Epithelial cell of proximal tubule (primary cell): ENCODE data around the gene UNC119B.

DNA sequence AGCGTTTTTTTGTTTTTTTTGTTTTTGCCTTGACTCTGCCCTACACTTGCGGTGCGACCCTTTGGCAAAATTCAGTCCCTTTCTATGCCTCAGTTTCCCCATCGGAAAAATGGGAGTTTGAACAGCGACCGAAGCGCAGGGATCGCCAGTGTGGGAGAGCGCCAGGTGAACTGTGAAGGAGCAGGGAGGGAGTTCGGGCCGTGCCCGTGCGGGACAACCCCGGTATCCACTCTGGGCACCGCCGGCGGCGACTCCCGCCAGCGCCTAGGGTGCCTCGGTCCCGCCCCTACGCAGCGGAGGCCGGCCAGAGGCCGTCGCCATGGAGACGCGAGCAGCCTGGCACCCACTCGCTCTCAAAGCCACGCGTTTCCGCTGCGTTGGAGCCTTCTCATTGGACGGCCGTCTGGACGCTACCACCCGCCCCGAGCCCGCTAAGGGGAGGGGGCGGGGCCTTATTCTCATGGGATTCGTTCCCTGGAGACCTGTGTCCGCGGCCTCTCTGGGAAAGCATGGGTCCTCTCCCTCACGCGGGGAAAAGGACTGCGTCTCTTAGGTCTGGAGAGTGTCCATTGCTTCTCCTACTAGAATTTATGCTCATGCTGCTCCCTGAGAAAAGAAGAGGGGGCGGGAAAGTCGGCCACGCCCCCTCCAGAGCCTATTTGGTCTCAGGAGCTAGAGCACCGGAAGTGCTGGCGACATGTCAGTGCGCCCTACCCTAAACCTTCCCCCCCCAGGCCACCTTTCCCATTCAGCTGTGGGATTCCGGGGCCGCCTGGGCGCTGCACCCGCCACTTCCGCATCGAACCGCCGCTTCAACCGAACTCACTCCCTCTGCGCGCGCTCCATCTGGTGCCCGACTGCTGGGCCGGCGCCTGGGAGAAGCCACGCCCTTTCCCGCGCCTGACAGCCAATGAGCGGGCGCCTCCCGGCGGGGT lies 567 bp upstream of the MLEC start:
- RAMPAGE, long total RNA = no peak
- RRBS = 1% methylated on average over 30 of the region's 75 CpGs

DNA sequence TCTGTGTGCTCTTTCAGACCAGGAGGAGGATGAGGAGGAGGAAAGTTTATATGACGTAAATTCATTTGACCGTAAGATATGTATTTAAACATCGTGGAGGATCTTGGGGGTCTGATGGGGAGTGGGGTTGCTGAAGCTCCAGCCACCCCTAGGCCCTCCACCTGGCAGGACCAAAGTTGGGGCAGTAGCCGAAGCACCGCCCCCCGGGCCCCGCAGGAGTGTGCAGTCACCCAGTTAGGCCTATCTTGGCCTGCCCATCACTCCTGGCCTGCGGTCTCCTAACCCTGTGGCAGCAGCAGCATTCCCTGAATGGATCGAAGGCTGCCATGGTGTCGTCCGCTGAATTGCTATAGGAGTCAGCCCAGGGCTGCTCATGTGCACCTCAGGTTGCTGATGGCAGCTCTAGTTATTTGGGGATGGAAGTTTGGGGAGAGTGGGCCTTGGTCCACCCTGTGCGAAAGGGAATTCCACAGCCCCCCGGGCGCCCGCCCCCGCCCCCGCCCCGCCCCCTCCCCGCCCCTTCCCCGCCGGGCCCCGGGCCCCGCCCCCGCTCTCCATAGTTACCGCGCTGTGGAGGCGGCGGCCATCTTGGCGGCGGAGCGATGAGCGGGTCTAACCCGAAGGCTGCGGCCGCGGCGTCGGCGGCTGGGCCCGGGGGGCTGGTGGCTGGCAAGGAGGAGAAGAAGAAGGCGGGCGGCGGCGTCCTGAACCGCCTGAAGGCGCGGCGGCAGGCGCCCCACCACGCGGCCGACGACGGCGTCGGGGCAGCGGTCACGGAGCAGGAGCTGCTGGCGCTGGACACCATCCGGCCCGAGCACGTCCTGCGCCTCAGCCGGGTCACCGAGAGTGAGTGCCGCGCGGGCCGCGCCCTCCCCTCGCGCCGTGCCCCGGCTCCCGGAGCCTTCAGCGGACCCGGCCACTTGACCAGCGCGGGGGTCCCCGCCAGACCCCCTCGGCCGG lies at the start of gene UNC119B:
Gene UNC119B, plus strand, starts transcription at position 586 of the 960 bp plus-strand sequence.
- RAMPAGE, long total RNA = no peak
- RRBS = 2% methylated on average over 20 of the region's 82 CpGs

DNA sequence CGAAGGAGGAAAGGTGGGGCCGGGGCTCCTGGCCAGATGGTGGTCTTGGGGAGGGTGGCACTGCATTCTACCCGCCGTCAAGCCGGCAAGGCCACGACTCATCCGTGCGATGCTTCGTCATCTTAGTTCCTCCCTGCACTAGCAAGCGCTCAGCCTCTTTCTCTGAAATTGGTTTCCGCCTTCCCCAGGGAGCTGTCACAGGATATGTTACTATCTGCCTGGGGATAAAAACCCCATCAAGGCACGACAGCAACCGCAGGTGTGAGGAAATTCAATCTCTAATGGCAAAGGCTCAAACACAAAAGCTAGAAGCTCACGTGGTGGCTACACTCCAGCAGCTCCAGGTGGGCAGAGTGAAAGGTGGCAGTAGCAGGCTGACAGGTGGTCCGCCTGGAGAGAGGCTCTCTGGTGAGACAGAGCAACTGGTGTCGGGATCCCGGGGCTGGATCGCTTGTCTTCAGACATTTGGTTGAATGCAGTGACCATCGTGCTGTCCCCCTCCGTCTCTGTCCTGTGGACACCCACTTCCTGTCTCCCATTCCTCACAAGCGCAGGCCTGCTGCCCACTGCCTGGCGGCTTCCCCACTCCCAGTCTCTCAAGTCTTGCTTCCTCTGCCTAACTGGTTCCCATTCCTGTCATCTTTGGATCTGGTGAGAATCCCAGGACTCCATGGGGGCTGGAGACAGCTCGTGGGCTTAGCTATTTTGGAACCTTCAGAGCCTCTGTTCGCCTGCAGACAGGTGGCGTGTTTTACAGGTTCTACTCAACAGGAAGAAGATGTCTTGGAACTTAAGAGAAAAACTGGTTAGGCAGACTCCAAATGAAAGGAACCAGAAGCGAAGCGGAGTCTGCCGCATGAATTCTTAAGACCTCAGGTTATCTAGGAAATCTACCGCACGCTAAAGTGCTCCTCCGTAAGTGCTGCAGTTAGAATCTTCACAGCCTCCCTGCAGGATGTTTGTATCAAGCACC lies 34.4 kb downstream of the ACADS start:
- RAMPAGE, long total RNA = no peak
- RRBS = no CpG with 5 or more reads among the region's 31 CpGs

GRCh38 chr12:120764526-120765184 lies 39.0 kb downstream of the ACADS start:
- RAMPAGE, long total RNA = no peak
- RRBS = no CpG with 5 or more reads among the region's 15 CpGs

DNA sequence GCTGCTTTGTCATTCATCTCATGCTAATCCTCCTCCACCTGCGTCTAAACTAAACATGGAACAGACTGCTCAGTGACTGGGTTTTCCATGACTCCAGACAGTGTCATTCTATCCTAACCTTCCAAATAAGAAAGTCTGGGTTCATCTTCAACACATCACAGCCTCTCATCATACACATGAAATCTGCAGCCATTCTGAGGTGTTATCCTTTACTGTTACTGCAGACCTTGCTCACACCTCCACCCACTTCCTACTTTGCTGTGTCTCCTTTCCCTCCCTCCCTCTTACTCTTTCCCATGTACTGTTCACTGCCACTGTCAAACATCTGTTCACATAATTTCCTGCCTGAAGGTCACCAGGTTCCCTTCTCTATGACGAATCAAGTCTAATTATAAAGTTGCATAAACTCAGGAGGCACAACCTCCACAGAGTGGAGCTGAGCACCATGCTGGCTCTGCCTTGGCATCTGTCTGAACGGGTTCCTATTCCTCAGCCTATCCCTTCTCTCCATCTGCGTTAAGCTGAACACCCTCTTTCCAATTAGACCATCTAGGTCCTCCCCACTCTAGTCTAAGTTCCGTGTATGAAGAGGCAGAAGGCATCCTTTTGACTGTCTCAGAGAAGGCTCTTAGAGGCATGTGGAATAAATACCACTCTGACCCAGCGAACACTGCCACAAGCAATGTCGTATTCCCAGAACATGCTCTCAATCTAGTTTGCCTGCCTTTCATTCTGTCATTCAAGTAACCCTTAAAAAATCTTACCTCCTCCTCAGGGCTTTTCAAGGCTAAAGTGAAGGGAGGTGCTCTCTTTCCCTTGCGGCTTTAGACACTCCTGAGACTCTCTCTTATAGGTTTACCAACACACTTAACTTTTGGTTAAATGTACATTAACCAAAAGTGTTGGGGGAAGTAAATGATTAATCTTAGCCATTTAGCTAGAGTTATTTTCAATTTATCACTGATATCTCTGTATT lies 48.7 kb downstream of the ACADS start:
- RAMPAGE, long total RNA = no peak
- RRBS = no CpG with 5 or more reads among the region's 8 CpGs

- RAMPAGE, long total RNA = no peak
- RRBS = no CpG with 5 or more reads among the region's 9 CpGs
Measured at GRCh38 chr12:120902736-120903232, 1.4 kb downstream of the SPPL3 start.

DNA sequence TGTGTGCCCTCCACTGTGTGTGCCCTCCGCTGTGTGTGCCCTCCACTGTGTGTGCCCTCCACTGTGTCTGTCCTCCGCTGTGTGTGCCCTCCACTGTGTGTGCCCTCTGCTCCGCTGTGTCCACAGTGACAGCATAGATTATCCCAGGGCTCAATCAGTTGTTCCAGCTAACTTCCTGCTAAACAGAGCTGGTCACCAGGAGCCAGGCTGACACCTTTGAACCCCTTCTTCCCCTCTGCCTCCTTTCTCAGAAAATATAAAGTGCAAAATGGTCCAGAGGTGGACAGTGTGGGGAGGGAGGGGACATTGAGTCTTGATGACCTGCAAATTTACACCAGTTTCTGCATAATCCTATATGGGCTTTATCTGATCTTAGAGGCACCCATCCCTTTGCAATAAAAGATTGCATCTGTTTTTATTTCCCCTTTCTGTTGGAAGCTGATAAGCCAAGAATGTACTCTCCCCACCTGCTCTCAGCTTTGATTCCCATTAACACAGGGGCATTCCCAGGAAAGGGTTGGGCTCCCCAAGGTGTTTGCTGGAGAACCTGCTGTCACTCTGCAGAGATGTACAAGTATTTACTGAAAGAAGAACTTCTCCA lies 21.6 kb upstream of the HNF1A start:
- RAMPAGE, long total RNA = no peak
- RRBS = no CpG with 5 or more reads among the region's 3 CpGs

- RAMPAGE, long total RNA = no peak
- RRBS = no CpG with 5 or more reads among the region's 12 CpGs
Measured at GRCh38 chr12:120961907-120963113, 16.0 kb upstream of the HNF1A start.

- RAMPAGE, long total RNA = no peak
- RRBS = no CpG with 5 or more reads among the region's 5 CpGs
Measured at GRCh38 chr12:121138334-121138741, 5.7 kb downstream of the P2RX7 start.

- RAMPAGE, long total RNA = no peak
- RRBS = no CpG with 5 or more reads among the region's 13 CpGs
Measured at GRCh38 chr12:121210684-121211214, 820 bp downstream of the P2RX4 start.

DNA sequence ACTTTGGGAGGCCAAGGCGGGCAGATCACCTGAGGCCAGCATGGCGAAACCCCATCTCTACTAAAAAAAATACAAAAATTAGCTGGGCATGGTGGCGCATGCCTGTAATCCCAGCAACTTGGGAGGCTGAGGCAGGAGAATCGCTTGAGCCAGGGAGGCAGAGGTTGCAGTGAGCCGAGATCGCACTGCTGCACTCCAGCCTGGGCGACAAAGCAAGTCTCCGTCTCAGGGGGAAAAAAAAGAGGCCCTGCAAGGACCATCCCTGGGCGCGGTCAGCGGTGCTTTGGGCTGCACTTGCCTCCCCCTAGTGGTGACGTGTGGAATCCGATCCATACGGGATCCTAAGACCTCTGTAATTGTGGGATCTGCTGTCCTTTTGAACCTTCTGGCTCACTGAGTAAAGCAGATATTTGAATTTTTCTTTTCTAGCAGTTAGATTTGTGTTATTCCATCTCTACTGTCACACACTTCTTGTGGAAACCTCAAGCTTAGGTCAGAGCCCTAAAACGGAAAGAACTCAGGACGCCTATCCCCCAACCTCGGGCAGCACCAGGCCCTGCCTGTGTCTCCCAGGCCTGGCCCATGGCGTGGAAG lies 20.3 kb downstream of the P2RX4 start:
- RAMPAGE, long total RNA = no peak
- RRBS = no CpG with 5 or more reads among the region's 18 CpGs

- RAMPAGE, long total RNA = no peak
- RRBS = no CpG with 5 or more reads among the region's 13 CpGs
Measured at GRCh38 chr12:121284608-121285319, 11.7 kb downstream of the CAMKK2 start.

- RAMPAGE, long total RNA = no peak
- RRBS = no CpG with 5 or more reads among the region's 47 CpGs
Measured at GRCh38 chr12:121442510-121443204, 42.7 kb downstream of the RNF34 start.

DNA sequence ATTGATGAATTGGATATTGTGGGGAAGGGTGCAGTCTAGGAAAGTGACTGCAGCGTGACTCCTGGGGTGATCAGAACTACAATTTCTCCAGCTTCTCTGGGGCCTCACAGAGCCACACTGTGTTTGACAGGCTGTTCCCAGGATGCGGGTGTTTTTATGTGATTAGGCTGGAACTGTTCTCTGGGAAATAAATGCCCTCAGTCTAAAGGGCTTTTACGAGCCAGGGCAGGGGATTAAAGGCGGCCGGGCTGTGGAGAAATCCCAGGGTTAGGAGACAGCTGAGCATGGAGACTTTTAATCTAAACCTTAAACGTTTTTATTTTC lies 29.3 kb upstream of the KDM2B start:
- RAMPAGE, long total RNA = no peak
- RRBS = no CpG with 5 or more reads among the region's 6 CpGs

DNA sequence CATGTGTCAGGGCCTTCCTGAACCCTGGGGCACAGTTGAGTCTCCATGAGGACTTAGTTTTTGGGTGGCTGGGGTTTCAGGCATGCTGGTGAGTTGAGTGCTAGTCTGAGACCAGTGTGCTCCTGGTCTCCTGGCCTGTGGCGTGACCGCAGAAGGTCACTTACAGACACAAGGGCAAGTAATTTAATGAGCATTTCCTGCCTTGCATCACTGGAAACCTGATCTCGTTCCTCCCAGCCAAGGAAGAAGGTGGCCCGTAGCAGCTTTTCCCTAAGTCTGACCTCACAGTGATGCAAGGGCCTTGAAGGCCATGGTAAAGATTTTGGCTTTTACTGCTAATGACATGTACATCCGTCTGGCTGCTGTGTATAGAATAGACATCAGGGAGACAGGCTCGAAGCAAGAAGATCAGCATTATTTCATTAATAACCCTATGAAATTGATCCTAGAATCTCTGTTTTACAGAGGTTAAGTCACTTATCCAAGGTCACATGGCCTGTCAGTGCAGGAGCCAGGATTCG lies 4.5 kb downstream of the TMEM120B start:
- RAMPAGE, long total RNA = no peak
- RRBS = no CpG with 5 or more reads among the region's 7 CpGs

GRCh38 chr12:121769763-121770366 lies 23.6 kb downstream of the RHOF start:
- RAMPAGE, long total RNA = no peak
- RRBS = no CpG with 5 or more reads among the region's 11 CpGs

DNA sequence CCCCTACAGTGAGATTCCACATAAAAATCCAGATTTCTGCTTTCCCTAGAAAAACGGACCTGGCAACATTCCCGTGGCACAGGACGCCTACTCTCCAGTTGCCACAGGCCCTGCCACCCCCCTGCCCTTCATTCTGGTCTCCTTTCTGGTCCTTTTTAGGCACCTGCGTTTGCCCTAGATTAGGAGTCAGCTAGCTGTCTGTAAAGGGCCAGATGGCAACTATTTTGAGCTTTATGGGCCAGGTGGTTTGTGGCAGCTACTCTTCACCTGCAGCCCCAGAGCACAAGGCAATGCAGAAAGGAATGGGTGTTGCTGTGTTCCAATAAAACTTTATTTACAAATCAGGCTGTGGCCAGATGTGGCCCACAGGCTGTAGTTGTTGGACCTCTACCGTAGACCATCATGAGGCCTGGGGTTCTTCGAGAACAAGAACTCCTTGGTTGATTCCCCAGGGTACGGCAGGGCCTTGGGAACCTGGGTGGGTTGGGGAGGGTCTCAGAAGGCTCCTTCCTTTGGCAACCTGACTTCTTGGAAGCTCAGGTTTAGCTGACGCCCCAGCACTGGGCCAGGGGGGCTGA lies 16.0 kb downstream of the RHOF start:
- RAMPAGE, long total RNA = no peak
- RRBS = no CpG with 5 or more reads among the region's 8 CpGs

GRCh38 chr12:121791452-121792694 lies 1.6 kb downstream of the RHOF start:
- RAMPAGE, long total RNA = no peak
- RRBS = no CpG with 5 or more reads among the region's 19 CpGs

GRCh38 chr12:121806294-121806911 lies 2.6 kb downstream of the SETD1B start:
- RAMPAGE, long total RNA = no peak
- RRBS = no CpG with 5 or more reads among the region's 14 CpGs

- RAMPAGE, long total RNA = no peak
- RRBS = no CpG with 5 or more reads among the region's 13 CpGs
Measured at GRCh38 chr12:121876190-121876790, 12.3 kb upstream of the PSMD9 start.